Breast (tissue), 4 donors: ENCODE results near the gene ZNF365.

GRCh38 chr10:59960794-59961122, 54.4 kb upstream of the CCDC6 start:
- PRO-cap, 3 experiments = no peak in any of the 3 experiments

GRCh38 chr10:60176313-60176628, 213.4 kb downstream of the ANK3 start:
- PRO-cap, 3 experiments = no peak in any of the 3 experiments
- RRBS = no CpG with 5 or more reads among the region's 7 CpGs

DNA sequence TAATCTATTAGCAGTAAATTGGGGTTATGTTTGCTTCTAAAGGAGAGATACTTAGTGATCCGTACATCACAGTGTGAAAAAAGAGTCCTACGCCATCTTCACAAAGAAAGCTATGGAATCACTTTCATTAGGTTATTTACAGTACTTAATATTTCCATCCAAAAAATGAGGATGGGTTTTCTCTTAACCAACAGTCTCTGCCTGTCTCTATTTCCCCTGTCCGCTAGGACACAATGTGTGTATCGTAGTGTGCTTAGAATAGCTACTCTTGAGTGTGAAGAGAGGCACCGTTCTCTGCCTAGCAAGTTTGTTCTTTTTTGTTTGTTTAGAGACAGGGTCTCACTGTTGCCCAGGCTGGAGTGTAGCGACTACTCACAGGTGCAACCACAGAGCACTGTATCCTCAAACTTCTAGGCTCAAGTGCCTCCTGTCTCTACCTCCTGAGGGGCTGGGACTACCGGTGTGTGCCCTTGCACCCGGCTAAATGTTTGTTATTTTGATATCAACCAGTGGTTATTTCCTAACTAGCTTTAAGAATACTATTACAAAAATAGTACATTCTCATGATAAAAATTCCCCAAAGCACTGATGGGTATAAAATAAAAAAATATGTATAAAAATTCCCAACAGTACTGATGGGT, 121.9 kb downstream of the ANK3 start:
- PRO-cap, 3 experiments = no peak in any of the 3 experiments
- RRBS = no CpG with 5 or more reads among the region's 8 CpGs

- PRO-cap, 3 experiments = no peak in any of the 3 experiments
- RRBS = no CpG with 5 or more reads among the region's 8 CpGs
These were observed 107.7 kb downstream of the ANK3 start for GRCh38 chr10:60281798-60282476.

- PRO-cap, 3 experiments = no peak in any of the 3 experiments
- RRBS = no CpG with 5 or more reads among the region's 6 CpGs
These were observed 25.0 kb upstream of the ANK3 start for GRCh38 chr10:60414660-60415183.

DNA sequence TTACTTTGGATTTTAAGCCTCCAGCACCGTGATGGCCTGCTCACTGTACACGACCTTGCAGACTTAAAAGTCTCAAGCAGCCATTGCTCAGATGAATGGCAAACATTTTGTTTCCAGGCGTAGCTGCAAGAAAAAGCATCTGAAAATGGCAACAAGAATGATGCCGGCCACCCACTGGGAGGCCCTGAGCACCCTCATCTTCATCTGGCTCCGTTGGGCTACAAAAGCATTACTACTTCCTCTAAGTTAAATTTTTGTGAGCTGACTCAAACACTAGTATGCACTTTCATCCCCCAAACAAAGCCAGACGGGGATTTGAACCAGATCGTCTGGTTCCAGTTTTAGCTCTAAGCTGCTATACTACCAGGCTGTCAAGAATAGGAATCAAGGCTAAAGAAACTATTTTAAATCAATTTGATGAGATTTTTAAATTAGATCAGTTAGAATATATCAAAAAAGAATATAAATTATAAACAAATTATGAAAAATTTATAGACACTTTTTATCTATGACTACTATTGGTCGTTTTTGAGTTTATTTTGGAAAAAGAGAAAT, 116.6 kb upstream of the CDK1 start:
- PRO-cap, 3 experiments = no peak in any of the 3 experiments
- RRBS = no CpG with 5 or more reads among the region's 8 CpGs

- PRO-cap, 3 experiments = no peak in any of the 3 experiments
- RRBS = no CpG with 5 or more reads among the region's 2 CpGs
These were observed 55.4 kb downstream of the TMEM26 start for GRCh38 chr10:61397748-61398123.

- PRO-cap, 3 experiments = no peak in any of the 3 experiments
- RRBS = no CpG with 5 or more reads among the region's 7 CpGs
These were observed 2.5 kb upstream of the TMEM26 start for GRCh38 chr10:61455688-61456029.

DNA sequence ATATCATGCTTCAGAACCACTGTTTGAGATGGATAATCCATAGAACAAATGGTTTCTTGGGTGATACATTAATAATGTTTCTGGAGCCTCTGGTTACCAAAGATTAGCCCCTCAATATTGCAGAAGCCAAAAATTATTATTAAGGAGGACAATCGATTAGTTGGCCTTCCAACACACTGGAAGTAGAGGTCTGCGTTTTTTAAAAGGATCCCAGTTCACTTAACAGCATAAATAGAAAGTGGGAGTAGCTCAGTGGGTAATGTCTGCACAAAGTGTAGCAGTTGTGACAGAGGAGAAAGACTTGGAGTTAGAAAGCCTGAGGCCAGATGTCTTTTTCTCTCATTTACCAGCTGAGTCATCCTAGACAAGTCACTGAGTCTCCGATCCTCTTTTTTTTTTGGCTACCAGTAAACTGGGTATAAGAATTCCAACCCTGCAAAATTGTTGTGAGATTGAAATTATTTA, 73.7 kb downstream of the ARID5B start:
- PRO-cap, 3 experiments = no peak in any of the 3 experiments
- RRBS = no CpG with 5 or more reads among the region's 3 CpGs

GRCh38 chr10:62016717-62017593, 115.5 kb downstream of the ARID5B start:
- PRO-cap, 3 experiments = no peak in any of the 3 experiments
- RRBS = no CpG with 5 or more reads among the region's 9 CpGs

DNA sequence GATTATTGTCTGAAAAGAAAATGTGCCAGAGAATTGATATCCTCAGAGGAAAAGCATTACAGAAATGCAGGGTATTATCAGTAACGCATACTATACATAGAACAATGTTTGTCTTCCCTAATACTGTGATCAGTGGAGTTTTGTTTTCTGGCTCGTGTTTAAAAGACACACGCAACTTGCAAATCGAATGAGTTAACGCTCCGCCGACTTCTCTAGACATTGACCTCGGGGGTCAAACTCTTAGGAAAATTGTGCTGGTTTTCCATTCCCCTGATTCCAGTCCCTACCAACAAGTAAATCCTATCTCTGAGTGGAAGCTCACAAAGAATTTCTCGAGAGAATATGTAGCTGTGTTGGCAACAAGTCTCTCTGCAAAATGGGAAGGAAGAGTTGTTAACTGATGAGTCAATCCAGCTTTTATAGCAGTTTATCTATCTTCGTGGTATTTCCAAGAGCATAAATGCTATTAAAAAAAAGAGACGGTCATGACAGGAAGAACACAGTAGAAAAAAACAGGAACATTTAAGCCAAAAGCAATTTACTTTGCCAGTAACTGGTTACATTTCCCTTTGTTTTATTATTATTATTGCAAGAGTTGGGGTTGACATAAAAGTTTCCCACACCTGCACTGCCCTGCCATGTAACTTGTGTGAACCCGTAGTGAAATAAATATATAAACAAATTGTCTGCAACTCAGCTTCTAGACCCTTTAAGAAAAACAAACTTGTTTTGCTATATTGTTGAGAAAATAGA, 144.4 kb downstream of the ARID5B start:
- PRO-cap, 3 experiments = no peak in any of the 3 experiments
- RRBS = no CpG with 5 or more reads among the region's 12 CpGs

DNA sequence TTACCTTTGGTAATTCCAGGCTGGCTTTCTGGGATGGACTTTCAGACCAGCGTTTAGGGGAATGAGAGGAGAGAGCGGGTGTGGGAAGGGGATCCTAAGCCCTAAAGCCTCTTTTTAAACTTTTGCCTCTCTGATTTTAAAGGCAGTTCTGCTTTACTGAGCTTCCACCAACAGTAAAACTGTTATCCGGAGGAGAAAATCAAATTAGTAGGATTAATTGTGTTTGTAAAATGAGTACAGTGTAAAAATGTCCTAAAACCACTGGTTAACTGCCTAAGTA, 148.0 kb downstream of the ARID5B start:
- PRO-cap, 3 experiments = no peak in any of the 3 experiments
- RRBS = no CpG with 5 or more reads among the region's 3 CpGs

GRCh38 chr10:62057203-62057849, 155.8 kb downstream of the ARID5B start:
- PRO-cap, 3 experiments = no peak in any of the 3 experiments
- RRBS = no CpG with 5 or more reads among the region's 7 CpGs

DNA sequence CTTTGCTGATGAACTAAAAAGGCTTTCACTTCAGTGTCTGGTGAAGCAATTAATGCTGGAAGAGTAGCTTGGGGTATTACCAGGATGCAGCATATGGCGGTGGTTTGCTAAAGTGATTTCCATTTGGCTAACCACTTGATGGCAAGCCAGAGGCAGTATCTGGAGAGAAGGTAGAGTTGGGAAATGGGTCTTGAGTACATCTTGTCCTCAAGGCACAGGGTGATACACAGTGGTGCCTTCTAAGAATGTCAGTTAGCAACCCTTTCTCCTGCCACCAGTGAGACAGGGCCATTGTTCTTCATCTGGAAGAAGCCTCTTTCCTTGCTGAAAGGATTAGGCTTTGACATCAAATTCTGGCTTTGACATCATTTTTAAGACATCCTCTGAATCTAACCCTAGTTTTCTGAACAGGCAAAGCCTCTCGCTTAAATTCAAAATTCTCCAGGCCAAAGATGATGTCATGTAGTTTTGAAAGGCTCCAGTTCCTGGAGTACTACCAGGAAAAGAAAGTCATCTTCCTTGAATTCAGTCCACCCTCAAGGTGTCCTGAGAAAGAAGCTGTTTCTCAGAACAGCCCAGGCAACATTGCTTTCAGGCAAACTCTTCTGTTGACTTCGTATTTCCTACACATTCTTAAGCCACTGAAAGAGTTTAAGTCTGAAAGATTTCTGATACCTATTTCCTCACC, 162.4 kb downstream of the ARID5B start:
- PRO-cap, 3 experiments = no peak in any of the 3 experiments
- RRBS = no CpG with 5 or more reads among the region's 3 CpGs

- PRO-cap, 3 experiments = peak in 2 of 3 experiments; most common plus-strand start chr10:62068707 (in 2)
- RRBS = no CpG with 5 or more reads among the region's 9 CpGs
These were observed 166.9 kb downstream of the ARID5B start for GRCh38 chr10:62068313-62068951.

DNA sequence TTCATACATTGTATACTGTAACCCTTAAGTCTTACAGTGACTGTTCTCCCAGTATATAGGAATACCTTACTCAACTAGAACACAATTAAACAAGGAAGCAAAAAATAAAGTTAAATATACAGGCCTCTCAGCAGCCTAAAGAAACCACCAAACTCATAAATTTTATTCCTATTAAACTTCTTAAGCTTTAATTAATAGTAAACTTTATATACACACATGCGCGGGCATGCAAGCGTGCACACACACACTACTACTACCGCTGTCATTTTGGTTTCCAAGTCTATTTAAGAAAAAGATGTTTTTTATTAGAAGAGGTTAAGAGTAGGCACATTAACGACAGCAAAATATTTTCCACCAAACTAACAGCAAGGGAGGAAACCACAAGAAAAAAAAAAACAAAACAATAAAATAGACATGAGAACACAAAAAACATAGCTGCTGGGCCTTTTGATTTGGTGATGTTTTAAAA, 28.7 kb downstream of the RTKN2 start:
- PRO-cap, 3 experiments = no peak in any of the 3 experiments
- RRBS = no CpG with 5 or more reads among the region's 5 CpGs

- PRO-cap, 3 experiments = peak in 1 of 3 experiments; most common plus-strand start chr10:62374120 (in 1); most common minus-strand start chr10:62374081 (in 1)
- RRBS = 3% methylated on average over 54 of the region's 77 CpGs
These were observed at the start of gene ZNF365 for GRCh38 chr10:62373838-62374831. Gene ZNF365 (plus strand): TSS chr10:62374369.

DNA sequence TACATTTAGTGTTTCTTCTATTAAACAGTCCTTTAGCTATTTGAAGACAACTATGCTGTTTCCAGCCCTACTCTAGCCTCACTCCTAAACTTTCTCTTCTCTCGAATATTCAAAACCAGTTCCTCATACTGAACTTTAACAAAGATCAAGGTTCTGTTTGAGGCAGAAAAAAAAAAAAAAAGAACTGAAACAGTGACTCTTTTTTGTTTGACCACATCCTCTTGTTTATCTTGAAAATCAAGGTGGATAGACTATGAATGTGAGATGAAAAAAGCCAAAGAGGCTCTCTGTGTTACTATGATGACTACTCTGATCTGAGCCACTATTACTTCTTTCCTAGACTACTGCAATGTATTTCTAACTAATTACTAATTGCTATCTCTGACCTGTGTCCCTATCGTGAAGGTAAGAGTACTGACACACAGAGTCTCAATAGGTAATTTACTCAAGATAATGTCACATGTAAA, 154.3 kb downstream of the ZNF365 start:
- PRO-cap, 3 experiments = no peak in any of the 3 experiments
- RRBS = no CpG with 5 or more reads among the region's 2 CpGs

- PRO-cap, 3 experiments = no peak in any of the 3 experiments
- RRBS = no CpG with 5 or more reads among the region's 7 CpGs
These were observed 167.6 kb downstream of the ZNF365 start for GRCh38 chr10:62541592-62542344.

GRCh38 chr10:62620641-62620967, 183.9 kb upstream of the ADO start:
- PRO-cap, 3 experiments = no peak in any of the 3 experiments
- RRBS = no CpG with 5 or more reads among the region's 1 CpG